Vermiform appendix (tissue), 1 donor: ENCODE results near the gene RBFOX2.

- PRO-cap = bidirectional peak, plus-strand start at chr22:36028564, minus-strand start at chr22:36028615; bidirectional peak, plus-strand start at chr22:36028797, minus-strand start at chr22:36028806; bidirectional peak, plus-strand start at chr22:36029257, minus-strand start at chr22:36028920
These were observed at the start of gene RBFOX2 for GRCh38 chr22:36028175-36029038. TSS of gene RBFOX2 (minus strand) at chr22:36028824.

GRCh38 chr22:36140201-36141376, 20.0 kb downstream of the APOL3 start:
- PRO-cap = no peak

DNA sequence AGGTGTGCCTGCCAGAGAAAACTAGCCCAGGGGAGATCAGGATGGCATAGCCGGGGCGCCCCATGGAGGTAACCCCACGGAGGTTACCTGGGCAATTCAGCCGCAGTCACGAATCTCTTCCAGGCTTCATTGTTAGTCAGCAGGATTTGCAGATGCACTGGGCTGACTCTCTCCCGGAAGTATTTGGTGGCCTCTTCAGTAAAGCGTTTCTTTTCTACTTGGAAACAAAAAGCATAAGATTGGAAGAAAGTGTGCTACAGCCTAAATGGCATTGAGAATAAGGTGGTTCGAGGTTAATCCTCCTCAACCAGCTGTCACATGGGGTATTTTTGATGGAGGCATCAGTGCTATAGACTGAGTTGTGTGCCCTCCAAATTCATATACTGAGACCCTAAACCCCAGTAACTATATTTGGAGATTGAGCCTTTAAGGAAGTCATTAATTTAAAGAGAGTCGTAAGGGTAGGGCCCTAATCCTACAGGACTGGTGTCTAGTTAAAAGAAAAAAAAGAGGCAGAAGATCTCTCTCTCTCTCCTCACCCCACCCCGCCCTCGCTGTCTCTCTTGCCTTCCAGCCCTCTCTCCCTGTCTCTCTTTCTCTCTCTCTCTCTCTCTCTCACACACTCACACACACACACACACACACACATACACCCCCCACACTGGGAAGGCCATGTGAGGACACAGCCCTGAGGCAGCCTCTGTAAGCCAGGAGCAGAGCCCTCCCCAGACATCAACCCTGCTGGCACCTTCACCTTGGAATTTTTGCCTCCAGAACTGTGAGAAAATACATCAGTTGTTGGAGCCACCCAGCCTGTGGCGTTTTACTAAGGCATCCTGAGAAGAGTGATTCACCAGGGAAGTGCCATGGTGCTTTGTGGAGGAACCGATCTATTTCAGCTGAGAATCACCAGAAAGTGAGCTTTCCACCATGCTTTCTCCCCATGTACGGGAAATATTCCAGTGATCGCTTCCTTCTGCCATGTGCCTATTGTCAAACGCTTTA, 14.9 kb downstream of the APOL3 start:
- PRO-cap = no peak

DNA sequence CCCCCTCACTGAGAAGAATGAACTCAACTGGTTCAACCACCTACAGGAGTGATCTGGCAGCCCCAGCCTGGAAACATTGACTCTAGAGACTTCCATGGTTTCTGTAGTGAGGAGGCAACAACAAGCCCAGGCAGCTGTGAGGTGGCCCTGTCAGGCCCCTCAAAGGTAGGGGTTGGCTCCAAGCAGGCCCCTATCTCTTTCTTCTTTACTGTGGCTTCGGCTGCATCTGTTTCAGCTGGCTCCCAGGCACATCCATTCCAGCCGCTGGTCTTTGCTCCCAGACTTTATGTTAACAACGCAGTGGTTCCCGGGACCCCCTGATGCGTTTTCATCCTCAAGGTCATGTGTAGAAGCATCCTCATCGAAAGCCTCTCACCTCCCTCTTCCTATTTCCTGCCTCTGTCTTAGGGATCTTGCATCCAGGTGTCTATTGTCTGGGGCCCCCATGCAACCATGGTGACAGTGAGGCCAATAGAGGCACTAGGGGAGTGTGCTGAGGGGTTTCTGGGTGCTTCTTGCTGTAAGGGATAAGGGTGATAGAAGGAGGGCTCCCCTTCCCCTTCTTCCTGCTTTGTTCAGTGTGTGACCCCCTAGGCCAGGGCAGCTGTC, 5.4 kb downstream of the APOL3 start:
- PRO-cap = no peak

DNA sequence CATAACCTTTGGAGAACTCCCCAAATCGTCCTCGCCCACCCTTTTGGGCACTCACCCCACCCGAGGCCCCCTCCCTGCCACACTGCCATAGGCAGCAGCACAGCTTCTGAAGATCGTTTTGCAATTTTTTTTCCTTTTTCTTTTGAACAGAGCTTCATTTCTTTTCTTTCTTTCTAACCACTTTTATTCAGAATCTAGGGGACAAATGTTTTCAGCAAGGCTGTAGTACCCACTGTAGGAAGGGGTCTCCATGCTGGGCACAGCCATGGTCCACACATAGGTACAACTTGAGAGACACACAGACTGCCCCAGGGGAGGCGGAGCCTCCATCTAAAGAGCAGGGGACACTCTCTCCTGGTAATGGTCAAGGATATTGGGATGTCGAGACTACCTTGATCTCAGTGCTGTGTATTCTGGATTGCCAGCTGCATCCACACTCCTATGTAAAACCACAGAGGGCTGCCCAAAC, 2.8 kb upstream of the APOL3 start:
- PRO-cap = no peak

- PRO-cap = no peak
These were observed 32.1 kb downstream of the APOL1 start for GRCh38 chr22:36285069-36285384.

DNA sequence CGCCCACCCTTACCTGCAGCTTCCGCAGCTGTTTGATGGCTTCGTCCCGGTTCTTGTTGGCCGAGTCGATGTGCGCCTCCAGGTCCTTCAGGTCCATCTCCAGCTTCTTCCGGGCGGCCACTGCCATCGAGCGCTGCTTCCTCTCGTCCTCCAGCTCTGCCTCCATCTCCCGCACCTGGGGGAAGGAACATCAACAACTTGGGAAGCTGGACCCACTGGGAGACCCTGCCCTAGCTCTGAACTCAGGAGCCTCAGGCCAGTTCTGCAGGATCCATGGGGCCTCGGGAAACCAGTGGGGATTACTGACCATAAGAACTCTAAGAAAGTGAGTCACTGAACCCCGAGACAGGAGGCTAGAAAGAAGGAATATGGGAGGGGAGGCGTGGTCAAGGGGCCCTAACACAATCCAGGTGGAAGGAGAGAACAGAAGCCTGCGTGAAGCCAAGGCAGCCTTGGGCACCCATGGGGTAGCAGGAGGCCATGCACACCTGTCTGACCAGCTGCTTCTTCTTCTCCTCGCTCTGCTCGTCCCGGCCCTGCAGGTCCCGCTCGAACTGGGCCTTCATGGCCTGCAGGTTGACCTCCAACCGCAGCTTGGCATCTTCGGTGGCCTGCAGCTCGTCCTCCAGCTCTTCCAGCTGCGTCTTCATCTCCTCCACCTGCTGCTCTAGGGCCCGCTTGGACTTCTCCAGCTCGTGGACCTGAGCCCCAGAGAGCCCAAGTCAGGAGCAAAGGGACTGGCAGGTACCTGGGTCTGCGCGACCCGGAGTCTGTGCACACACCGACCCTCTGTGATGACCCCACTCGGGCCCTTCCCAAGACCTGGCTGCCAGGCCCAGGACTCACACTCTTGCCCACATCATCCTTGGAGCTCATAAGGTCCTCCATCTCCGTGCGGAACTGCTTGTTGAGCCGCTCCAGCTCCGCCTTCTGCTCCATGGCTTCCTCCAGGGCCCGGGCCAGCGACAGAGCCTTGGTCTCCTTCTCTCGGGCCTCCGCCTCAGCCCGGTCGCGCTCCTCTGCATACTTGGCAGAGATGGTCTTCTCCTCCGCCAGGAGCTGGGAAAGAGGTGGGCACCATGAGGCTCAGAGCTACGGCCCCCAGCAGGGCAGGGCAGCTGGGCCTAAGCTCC, 35.7 kb downstream of the APOL1 start:
- PRO-cap = no peak

- PRO-cap = no peak
These were observed 47.8 kb downstream of the APOL1 start for GRCh38 chr22:36300602-36301222.

DNA sequence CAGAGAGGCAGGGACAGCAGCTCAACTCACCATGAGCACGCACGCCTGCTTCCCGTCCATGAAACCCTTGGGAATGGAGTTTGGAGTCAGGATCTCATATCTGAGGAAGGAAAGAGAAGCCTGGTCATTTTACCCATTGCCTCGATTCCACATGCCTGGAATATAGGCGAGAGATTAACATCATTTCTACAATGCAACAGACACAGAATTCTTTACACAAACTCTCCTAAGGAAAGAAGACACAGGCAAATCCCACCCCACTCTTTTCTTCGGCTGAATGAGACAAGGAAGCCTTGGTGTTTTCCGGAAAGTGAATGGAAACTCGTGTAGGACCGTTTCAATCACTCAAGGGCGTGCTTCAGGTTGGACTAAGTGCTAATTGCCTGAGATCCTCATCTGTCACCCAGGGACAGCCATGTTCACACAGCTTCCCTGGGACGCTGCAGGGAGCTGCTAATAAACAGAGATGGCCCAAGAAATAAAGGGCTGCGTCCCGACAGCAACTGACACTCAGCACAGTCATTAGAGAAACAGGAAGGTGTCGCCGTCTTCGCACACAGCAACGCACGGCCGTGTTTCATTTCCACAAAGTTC, 52.2 kb downstream of the APOL1 start:
- PRO-cap = no peak

DNA sequence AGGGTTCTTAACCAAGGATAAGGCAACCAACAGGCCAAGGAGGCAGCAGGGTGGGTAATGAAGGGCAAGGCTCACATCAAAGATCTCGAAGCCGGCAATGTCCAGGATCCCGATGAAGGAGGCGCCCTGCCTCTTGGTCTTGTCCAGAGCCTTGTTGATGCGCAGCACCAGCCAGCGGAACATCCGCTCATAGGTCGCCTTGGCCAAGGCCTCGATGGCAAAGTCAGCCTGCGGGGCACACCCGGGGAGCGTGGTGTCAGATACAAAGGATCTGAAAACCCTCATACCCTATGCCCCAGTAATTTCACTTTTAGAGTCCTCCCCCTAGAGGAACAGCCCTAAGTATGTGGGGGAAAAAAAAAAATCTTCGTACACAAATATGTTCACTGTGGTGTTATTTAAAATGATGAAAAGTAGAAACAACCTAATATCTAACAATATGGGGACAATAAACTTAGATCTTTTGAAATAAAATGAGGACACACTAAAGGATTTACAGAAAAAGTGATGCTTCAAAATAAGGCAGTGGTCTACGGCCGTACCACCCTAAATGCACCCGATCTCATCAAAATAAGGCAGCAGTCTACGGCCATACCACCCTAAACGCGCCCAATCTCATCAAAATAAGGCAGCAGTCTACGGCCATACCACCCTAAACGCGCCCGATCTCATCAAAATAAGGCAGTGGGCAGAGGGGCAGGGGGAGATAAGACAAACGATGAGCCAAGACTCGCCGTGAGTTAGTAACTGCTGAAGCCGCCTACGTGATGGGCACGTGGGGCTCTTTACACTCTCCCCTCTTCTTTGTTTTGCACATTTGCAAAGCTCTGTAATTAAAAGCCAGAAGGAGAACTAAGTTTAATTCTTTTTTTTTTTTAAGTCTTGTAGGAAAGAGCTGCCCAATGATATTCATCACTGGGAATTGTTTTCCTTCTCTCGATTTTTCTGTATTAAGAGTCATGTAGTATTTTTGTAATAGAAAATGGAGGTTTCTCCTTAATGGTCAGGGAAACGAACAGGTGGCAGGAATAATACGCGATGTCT, 63.8 kb downstream of the APOL1 start:
- PRO-cap = no peak

DNA sequence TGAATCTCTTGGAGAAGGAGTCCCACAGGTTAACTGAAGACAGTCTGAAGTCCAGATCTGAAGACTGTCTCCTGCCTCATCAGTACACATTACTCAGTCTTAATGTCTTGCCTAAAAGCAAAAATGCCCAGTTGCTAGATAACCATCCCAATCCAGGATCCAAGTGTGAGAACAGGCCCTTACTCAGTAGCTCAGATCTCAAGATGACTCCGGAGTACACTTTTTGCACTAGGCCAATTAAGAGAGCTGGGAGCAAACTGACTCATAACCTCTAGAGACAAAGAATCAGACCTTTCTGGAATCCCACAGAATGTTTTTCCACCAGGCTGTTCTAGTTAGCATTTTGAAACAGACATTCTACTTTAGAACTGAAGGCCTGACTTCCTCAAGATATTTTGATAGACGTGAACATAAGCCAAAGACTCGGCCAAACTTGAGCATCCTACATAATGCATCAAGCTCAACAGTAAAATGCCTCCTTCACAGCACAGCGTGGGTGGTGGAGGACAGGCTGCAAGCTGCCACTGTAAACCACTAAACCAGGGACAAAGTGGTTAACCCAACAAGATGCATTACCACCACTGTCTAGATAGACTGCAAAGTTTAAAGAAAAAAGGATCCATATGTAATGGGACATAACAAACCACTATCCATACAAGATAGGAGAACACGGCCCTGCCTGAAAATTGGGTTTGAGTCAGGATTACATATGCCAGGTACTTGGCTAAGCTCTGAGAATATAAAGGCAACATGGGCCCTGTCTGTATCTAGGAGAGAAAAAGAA, 48.5 kb downstream of the MYH9 start:
- PRO-cap = no peak

DNA sequence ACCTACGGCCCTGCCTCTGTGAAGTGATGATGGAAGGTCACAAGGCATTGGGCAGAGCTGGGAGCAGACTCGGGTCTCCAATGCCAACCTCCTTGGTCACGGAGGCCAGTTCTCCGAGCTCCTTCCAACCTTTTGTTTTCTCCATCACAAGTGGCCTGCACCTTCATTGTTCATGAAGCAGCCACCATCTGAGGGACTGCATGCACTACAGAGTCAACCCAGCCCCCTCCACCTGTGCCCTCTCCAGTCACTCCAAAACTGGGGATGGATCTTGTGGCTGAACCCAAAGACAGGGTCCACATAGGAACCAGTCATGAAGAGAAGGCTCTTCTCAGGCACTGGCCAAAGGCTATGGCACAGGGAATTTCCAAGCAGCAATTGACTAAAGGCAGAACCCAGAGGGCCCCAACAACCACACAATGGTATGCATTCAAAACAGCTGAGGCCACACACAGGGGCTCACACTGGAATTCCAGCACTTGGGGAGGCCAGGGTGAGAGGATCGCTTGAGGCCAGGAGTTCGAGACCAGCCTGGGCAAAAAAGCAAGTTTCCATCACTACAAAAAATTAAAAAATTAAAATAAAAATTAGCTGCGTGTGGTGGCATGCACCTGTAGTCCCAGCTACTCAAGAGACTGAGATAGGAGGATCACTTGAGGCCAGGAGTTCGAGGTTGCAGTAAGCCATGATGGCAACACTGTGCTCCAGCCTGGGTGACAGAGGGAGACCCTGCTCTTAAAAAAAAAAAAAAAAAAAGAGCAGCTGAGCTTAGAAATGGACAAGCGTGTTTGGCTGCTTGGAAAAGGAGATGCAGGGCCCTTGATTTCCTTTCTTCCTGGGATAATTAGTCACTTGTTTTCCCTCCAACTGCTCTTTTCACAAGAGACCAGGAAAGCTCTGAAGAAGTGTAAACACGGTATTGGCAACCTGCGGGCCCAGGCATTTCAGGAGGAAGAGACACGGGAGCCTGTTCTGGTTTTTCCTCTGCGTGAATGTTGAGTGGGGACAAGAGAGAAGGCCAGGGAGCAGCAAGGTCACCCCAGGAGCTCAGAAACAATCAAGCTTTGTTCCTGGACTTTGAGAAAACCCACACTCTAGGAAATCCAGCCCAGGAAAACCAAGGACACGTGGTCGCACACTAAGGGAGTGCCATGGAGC, 44.6 kb downstream of the MYH9 start:
- PRO-cap = no peak

DNA sequence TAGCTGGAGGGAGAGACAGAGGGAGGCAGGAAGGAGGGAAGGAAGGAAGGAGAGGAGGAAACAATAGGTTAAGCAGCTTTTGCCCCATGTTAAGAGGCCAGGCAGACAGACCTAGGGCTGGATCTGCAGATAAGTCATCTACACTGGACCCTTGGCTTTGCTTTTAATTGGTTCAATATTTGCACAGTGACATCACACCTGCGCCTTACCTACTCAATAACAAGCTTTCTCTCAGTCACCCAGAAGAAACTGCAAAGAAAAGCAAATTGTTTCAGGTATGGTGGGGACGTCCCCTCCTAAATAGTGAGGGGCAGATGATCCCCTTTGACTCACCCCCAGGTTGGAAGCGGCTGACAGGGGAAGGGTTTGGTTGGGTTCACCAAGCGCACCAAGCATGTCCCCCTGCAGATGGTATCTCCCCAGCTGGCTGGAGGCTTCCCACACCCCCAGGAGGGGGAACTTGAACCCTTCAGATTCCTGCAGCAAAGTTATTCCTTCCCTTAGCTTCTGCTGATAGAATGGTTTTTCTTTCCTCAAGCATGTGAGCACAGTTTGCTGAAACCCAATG, 24.2 kb downstream of the MYH9 start:
- PRO-cap = unidirectional peak, minus-strand start at position 136 of the sequence

GRCh38 chr22:36364007-36364824, 23.6 kb downstream of the MYH9 start:
- PRO-cap = unidirectional peak, minus-strand start at chr22:36364419

- PRO-cap = no peak
These were observed 17.7 kb upstream of the MYH9 start for GRCh38 chr22:36405128-36406231.

- PRO-cap = no peak
These were observed 31.6 kb upstream of the MYH9 start for GRCh38 chr22:36419199-36419925.

GRCh38 chr22:36516423-36516642, 9.5 kb upstream of the FOXRED2 start:
- PRO-cap = no peak

- PRO-cap = no peak
These were observed 4.2 kb downstream of the IFT27 start for GRCh38 chr22:36771579-36772177.

DNA sequence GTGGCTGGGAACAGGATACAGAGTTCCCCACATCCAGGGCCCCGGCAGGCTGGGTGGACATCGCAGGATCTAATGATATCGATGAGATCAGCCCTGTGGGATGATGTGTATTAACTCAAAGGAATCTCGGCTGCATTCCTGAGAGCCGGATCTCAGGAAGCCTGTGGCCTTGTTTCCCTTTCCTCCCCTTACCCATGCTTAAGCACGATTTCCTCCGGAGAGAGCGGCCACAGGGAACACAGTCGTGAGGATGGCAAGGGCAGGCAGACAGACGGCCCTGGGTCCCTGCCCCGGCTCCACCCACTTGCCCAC, 6.5 kb upstream of the PVALB start:
- PRO-cap = no peak

GRCh38 chr22:36901813-36902283, 11.6 kb upstream of the CSF2RB start:
- PRO-cap = no peak